Measurements from ENCODE around the gene DBP.

DNA sequence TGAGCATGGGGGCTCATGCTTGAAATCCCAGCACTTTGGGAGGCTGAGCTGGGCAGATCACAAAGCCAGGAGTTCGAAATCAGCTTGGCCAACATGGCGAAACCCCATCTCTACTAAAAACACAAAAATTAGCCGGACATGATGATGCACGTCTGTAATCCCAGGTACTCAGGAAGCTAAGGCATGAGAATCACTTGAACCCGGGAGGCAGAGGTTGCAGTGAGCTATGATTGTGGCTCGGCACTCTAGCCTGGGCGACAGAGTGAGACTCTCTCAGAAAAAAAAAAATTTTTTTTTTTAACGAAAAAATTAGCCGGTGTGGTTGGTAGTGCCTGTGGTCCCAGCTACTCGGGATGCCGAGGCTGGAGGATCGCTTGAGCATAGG, 8.9 kb upstream of the C5AR2 start:
- RRBS = no CpG with 5 or more reads among the region's 12 CpGs

- RRBS = no CpG with 5 or more reads among the region's 8 CpGs
These were observed 4.9 kb downstream of the C5AR2 start for GRCh38 chr19:47336735-47337378.

GRCh38 chr19:47421659-47422548, 2.6 kb upstream of the MEIS3 start:
- RRBS = 10% methylated on average over 6 of the region's 35 CpGs

DNA sequence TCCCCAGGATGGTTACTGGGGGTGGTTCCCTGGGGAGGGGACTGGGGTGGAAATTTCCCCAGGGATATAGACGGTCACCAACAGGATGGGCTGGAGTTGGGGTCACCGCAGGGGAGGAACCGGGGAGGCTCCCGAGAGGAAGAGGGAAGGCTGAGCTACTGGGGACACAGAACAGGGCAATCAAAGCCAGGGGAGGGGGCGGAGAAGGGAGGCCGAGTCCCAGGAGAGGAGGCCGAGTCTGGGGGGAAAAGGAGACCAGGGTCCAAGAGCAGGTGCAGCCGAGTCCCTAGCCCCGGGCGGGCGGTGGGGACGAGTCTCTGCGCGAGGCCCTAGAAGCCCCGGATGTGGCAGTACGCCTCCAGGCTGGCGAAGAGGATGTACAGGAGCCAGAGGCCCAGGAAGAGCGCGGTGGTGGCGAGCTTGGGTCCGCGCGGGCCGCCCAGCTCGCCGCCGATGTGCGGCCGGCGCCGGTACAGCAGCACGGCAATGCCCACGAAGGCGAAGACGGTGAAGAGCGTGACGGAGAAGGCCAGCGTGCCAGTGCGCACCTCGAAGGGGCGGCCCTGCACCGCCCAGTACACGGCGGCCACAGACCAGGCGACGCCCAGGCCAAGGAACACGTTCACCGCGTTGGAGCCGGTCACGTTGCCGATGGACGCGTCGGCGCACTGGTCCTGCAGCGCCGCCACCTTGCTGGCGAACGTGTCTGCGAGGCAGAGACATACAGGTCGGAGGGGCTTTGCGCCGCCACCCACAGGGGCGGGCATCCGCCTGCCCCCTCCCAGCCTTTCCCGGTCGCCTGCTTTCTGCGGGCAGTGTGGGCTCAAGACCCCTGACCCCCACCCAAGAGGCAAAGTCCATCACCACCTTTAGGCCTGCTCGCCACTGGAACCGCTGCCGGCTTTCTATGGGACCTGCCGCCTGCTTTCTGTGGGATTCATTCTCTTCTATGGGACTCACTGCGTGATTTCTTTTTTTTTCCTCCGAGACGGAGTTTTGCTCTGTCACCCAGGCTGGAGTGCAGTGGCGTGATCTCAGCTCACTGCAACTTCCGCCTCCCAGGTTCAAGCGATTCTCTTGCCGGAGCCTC, 10.8 kb upstream of the MEIS3 start:
- RRBS = 49% methylated on average over 13 of the region's 80 CpGs

- RRBS = no CpG with 5 or more reads among the region's 16 CpGs
These were observed 4.3 kb downstream of the KPTN start for GRCh38 chr19:47479801-47480113.

- RRBS = 87% methylated on average over 1 of the region's 32 CpGs
These were observed 14.7 kb downstream of the NAPA start for GRCh38 chr19:47499963-47500822.

- RRBS = no CpG with 5 or more reads among the region's 9 CpGs
These were observed 4.3 kb downstream of the BICRA start for GRCh38 chr19:47613198-47613646.

DNA sequence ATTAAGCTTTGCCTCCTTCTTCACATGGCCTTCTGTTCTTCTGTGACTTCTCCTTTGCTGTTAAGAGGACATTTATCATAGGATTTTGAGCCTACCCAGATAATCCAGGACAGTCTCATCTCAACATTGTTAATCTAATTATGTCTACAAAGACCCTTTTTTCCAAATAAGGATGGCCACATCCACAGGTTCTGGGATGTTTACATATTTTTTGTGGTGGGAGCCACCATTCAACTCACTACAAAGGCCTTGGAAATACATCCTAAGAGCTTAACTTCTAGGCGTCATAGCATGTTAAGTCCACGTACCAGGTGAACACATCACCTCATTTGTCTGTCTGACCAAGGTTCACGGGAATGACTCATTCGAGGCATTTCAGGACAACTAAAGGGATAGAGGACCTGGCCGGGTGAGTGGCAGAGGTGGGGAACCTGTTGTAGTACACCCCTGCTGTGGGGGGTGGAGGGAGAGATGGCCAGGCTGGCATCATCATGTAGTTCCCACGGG, 51.4 kb downstream of the BICRA start:
- RRBS = no CpG with 5 or more reads among the region's 6 CpGs

DNA sequence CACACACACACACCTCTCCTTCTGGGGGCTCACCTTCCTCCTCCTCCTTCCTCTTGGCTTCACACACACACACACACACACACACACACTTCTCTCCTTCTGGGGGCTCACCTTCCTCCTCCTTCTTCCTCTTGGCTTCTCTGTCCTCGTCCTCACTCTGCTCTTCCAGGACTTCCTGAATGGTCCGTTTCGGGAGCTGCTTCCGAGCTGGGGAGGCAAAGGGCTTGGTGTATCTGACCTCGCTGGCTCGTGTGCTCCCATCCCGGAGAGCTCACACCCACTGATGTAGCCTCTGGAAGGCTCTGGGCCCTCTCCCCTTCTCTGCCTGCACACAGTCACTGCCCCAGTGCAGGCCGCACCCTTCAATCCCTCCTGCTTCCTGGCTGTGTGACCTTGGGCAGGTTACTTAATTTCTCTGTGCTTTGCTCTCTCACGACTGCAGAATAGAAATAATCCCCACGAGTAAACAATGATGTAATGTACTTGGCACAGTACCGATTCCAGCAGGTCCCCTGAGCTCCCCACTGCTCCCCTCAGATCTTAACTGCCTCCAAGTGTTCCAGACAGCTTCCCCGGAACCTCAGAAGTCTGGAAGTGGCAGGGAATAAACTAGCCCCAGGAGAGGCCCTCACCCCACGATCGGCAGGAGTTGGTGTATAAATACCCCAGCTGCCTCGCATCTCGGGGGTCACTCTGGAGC, 16.2 kb downstream of the LIG1 start:
- RRBS = no CpG with 5 or more reads among the region's 16 CpGs

GRCh38 chr19:48190254-48190889, 19.9 kb downstream of the ZSWIM9 start:
- RRBS = no CpG with 5 or more reads among the region's 13 CpGs

GRCh38 chr19:48271544-48272159, 1.8 kb downstream of the ZNF114 start:
- RRBS = 33% methylated on average over 7 of the region's 39 CpGs

DNA sequence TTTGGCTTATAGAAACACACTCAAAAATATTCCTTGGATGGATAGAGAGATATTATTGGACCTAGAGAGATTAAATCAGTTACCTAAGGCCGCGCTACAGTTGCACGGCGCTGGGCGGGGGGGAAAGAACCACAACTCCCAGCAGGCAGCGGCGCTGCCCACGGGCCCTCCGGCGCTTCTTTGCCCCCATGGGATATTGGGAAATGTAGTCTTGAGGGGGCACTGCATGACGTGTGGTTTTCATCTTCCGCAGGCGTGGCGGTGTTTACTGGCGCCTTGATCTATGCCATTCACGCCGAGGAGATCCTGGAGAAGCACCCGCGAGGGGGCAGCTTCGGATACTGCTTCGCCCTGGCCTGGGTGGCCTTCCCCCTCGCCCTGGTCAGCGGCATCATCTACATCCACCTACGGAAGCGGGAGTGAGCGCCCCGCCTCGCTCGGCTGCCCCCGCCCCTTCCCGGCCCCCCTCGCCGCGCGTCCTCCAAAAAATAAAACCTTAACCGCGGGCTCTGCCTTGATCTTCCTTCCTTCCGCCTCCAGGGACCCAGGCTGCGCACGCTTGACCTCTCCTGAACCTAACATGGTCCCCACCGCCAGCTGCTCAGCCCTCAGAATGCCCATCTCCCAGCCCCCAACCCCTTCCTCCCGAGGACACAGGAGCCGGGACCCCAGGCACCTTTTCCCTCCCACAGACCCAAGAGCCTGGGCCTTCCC, 4.9 kb downstream of the EMP3 start:
- RRBS = no CpG with 5 or more reads among the region's 43 CpGs

DNA sequence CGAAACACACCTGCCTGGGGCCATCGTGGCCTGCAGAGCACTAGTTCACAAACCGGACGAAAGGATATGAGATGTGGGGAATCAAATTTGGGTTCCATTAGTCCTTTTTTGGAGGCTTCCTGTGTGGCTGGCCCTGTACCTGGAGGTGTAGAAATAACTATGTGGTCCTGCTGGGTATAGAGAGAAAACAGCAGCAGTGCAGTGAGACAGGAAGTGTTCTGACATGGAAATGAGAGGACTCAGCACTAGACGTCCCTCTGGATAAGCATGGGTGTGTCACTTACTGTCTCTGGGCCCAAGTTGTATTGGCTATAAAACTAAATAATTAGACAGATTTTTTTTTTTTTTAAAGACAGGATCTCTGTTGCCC, 12.3 kb downstream of the KDELR1 start:
- RRBS = no CpG with 5 or more reads among the region's 5 CpGs

DNA sequence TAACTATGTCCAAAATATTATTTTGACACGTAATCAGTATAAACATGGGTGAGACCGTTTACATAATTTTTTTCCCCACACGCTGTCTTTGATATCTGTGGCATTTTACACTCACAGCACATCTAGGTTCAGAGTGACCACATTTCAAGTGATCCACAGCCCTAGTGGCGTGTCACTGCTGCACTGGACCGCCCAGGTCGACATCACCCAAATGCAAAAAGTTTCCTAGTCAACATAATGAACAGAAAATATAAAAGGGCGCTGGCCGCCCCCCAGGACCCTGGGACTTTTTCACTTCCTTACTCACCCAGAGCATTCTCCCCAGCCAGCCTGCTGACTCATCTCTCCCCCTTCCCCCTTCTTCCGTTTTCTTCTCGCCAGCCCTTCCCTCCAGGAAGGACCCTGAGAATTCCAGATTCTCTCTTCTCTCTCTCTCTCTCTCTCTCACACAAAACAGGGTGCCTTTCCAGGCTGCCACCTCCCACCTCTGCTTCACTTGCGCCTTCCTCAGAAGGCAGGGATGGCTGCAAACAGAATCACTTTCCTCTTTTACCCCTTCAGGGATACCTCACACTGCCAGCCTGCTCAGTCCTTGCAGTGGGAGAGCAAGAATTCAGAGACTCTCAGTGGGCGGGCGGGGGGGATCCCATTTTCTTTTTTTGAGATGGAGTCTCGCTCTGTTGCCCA, 21.0 kb upstream of the GRWD1 start:
- RRBS = no CpG with 5 or more reads among the region's 14 CpGs

DNA sequence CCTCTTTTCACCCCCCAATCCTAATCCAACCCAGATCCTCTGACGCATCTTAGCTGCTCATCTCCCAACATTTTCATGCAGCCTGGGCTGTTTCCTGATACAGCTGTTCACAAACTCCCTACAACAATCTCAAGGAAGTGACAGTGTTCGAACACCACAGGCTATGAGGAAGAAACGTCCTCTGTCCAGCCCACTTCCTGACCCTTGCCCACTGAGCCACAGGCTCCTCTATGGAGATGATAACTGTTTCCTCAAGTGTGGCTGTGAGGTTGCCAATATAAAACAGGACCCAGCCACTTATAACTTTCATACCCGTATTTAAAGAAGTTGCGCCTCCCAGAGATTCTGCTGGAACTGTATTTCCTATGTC, 16.2 kb downstream of the LMTK3 start:
- RRBS = no CpG with 5 or more reads among the region's 5 CpGs

GRCh38 chr19:48543098-48543882, 8.7 kb upstream of the SULT2B1 start:
- RRBS = 94% methylated on average over 3 of the region's 22 CpGs

DNA sequence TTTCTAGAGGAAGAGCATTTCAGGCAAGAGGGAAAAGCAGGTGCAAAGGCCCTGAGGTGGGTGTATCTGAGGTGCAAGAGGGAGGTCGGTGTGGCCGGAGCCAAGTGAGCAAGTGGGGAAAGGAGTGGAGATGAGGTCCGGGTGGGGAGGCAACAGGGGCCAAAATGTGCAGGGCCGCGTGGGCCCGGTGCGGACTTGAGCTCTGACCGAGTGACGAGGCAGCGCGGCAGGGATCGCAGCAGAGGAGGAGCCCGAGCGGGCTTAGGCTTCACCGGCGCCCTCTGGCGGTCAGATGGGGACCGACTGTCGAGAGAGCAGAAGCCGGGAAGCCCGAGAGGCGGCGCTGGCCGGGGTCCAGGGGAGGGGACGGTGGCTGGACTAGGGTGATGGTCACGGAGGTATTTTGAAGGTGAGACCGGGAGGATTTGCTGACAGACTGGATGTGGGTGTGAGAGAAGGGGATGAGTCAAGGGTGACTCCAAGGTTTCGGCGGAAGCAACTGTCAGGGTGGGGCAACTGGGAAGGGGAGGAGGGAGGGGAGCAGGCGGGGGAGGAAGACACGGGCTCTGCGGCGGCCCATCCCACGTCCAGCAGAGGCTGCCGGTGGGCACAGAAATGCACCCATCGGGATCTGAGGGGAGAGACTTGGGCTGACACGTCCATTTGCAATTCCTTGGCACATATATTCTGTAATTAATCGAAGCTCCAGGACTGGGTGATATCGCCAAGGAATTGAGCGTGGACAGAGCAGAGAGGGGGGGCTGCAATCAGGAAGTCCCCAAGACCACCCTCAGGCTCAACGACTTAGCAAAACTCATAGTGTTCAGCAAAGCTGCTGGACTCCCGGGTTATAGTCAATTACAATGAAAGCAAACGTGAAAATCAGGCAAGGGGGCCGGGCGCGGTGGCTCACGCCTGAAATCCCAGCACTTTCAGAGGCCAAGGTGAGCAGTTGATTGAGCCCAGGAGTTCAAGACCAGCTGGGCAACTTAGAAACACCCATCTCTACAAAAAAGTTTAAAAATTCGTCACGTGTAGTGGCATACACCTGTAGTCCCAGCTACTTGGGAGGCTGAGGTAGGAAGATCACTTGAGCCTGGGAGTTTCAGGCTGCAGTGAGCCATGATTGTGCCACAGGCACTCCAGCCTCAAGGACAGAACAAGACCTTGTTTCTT, 17.4 kb upstream of the SPACA4 start:
- RRBS = 7% methylated on average over 20 of the region's 49 CpGs

DNA sequence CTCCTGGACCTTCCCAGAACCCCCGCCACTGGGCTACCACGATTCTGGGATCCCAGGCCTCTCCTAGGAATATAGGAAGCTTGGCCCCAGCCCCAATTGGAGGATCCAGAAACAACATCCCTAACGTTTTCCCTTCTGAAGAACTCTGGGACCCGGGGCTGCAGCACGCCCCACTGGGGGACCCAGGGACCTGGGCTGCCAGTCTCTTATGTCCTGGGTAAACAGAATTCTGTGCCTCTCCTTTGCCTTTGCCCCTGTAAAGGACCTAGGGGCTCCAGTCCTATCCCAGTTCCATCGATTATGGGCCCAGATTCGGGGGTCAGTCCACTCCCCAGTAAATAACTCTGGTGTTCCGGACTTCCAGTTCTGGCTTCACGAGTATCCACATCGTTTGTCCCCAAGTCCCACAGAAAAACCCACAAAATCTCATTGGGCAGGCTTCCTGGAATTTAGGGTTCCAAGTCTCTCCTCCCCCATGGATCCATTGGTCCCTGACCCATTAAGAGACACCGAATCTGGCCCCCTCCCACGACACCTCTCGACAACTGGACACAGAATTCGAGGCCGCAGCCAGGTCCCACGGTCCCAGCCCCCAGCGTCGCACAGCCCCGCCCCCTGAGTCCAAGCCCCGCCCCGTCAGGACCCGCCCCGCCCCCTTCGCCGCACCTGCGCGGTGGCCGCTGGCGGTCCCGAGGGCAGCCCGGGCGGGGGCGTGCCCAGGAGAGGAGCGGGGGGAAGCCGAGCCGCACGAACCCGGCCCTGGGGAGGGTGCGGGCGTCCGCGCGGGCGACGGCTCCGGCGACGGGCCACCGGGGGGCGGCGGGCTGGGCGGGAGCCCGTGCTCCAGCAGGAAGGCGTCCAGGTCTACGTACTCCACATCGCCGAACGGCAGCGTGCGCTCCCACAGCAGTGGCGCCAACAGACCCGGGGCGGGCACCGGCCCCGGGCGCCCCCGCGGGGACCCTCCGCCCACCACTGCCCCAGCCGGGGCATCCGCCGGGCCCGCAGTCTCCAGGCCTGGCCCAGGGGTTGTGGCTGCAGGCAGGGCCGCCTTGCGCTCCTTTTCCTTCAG, 1.9 kb downstream of the DBP start:
- RRBS = 7% methylated on average over 25 of the region's 75 CpGs

DNA sequence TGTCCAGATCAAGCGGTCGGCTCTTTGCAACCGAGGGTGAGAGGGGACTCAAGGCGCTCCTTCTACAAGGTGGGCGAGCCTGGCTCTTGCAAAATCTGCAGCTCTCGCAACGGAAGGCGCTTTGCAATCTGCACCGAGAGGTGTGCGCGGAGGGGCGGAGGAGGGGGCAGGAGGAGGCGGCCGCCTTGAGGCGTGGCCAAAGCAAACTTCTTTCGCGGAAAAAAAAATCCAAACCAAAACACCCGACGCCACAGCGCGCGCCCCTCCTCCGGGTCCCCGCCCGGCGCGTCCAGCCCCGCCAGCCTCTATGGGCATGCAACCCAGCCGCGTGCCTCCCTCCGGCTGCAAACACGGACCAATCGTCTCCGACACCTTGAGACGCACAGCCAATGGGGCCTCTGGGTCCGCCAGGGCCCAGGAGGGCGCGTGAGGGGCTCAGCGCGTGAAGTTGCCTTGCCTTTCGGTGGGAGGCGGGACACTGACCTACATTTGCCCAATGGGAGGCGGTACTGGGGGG, at the start of gene DBP:
TSS of gene DBP (minus strand) at position 146 of the 517 bp plus-strand sequence.
- RRBS = 3% methylated on average over 7 of the region's 43 CpGs

GRCh38 chr19:48715648-48716237, 3.8 kb downstream of the MAMSTR start:
- RRBS = 28% methylated on average over 8 of the region's 23 CpGs